Ovary (tissue), 7 donors: ENCODE measurements around the gene LAMC3.

- PRO-cap, 7 experiments: no peak in any of the 7 experiments
- RAMPAGE, long total RNA, 2 experiments: no peak in any of the 2 experiments
Observed at GRCh38 chr9:130328193-130329146, 62.9 kb downstream of the HMCN2 start.

GRCh38 chr9:130414248-130414560 is 30.6 kb upstream of the ASS1 start:
- PRO-cap, 7 experiments: no peak in any of the 7 experiments
- RAMPAGE, long total RNA, 2 experiments: no peak in any of the 2 experiments

GRCh38 chr9:130426634-130427504 is 17.9 kb upstream of the ASS1 start:
- PRO-cap, 7 experiments: no peak in any of the 7 experiments
- RAMPAGE, long total RNA, 2 experiments: no peak in any of the 2 experiments

GRCh38 chr9:130447883-130448576 is 3.3 kb downstream of the ASS1 start:
- PRO-cap, 7 experiments: no peak in any of the 7 experiments
- RAMPAGE, long total RNA, 2 experiments: no peak in any of the 2 experiments

DNA sequence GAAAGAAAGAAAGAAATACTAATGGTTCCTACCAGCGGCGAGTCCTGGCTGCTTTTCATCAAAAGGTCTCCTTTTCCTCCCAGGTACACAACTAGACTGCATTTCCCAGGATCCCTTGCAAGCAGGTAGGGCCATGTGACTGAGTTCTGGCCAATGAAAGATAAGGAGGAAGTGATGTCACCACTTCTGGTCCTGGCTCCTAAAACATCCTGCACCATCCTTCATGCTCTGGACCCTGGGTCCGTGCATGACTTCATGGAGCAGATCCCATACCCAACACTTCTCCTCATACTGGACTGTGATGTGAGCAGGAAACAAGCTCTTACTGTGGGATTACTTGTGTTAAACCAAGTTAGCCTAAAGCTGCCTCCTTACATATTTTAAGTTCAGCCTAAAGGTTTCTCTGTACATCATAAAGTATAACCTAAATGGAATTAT is 30.2 kb upstream of the FUBP3 start:
- PRO-cap, 7 experiments: no peak in any of the 7 experiments
- RAMPAGE, long total RNA, 2 experiments: no peak in any of the 2 experiments

DNA sequence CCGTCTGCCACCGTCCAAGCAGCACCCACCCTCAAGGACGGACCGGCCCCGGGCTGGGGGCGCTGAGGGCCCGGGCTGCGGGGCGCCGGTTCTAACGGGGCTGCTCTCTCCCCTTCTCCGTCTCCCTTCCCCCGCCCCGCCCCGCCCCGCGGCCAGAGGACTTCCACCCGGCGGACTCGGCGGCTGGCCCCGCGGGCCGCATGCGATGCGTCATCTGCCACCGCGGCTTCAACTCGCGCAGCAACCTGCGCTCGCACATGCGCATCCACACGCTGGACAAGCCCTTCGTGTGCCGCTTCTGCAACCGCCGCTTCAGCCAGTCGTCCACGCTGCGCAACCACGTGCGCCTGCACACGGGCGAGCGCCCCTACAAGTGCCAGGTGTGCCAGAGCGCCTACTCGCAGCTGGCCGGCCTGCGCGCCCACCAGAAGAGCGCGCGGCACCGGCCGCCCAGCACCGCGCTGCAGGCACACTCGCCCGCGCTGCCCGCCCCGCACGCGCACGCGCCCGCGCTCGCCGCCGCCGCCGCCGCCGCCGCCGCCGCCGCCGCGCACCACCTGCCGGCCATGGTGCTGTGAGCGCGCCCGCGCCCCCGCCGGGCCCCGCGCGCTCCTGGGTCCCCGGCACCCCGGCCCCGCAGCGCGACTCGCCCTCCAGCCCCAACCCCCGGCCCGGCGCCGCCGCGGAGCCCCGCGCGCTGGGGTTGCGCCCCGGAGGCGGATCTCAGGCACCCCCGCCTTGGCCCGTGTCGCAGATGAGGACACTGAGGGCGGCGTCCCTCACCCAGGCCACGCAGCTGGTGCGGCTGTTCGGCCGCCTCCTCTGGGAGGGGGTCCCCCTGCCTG is 12.3 kb upstream of the EXOSC2 start:
- PRO-cap, 7 experiments: peak in 2 of 7 experiments; most common plus-strand start position 556 of the sequence (in 1)
- RAMPAGE, long total RNA, 2 experiments: no peak in any of the 2 experiments

DNA sequence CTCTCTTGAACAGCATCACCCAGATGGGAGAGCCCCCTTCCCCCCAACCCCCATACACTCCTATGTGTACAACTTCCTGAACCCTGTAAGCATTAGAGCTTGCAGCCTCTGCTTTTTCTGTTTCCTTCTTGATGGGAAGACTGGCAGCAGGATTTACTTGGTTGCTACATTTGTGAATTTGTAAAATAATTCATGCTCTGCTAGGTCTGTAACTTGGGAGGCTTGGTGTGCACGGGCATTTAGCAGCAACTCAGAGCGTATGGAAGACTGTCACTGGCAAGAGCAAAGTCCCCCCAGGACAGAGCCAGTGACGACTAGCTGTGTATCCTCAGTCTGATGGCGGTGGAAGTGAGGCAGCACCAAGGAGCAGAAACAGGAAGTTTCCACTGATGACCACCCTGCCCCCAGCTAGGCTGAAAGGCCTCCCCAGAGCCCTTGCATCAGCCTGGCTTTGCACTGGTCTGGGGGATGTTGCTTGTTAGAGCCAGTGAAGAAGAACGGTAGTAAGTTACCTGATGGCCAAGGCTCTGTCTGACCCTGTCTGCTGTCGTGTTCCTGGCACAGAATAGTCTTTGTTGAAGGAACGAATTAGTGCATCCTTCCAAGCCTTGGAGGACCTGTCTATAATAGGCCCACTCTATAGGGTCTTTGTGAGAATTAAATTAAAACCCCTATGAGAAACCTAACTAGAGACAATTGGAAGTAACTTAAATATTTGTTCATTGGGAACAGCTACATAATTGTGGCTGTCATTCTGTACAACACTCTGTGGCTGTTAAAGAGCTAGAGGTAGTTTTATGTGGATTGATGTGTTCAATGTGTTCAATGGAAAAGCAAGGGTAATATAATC is 66.7 kb upstream of the ABL1 start:
- PRO-cap, 7 experiments: no peak in any of the 7 experiments
- RAMPAGE, long total RNA, 2 experiments: no peak in any of the 2 experiments

- PRO-cap, 7 experiments: no peak in any of the 7 experiments
- RAMPAGE, long total RNA, 2 experiments: no peak in any of the 2 experiments
Observed at GRCh38 chr9:130774631-130775210, 60.3 kb upstream of the ABL1 start.

DNA sequence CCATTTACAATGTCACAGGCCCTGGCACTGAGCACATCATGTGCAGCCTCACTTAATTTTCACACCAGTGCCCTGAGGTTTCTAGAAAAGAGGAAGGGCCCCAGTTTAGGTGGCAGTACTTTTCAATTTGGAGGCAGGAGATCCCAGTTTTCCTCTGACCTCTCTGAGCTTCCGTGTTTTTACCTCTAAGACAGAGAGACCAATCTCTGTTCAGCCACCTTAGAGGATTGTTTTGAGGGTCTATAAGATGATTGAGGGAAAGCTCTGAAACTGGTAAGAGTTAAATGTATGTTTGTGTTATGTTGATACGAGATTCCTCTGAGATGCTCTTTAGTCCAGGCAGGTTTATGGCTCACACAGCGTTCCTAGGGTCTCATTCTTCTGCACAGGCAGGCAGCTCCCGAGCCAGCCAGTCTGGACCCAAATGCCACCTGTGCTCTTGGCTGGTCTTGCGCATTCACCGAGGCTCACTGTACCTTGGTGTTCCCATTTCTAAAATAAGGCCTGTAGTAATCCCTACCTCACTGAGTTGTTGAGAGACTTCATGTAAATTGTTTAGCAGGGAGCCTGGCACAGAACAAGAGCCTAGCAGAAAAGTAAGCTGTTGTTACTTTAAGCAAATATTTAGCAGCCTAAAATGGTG is 4.6 kb downstream of the ABL1 start:
- PRO-cap, 7 experiments: no peak in any of the 7 experiments
- RAMPAGE, long total RNA, 2 experiments: no peak in any of the 2 experiments

- PRO-cap, 7 experiments: peak in 2 of 7 experiments; most common minus-strand start chr9:130858665 (in 1)
- RAMPAGE, long total RNA, 2 experiments: no peak in any of the 2 experiments
Observed at GRCh38 chr9:130858036-130859107, 23.3 kb downstream of the ABL1 start.

DNA sequence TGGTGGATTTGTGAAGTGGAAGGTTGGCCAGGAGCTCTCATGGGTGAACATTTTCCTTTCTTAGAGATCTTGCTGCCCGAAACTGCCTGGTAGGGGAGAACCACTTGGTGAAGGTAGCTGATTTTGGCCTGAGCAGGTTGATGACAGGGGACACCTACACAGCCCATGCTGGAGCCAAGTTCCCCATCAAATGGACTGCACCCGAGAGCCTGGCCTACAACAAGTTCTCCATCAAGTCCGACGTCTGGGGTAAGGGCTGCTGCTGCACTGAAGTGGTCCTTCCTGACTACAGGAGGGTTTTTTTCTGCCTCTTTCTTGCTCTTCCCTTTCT is 21.8 kb downstream of the QRFP start:
- PRO-cap, 7 experiments: no peak in any of the 7 experiments
- RAMPAGE, long total RNA, 2 experiments: no peak in any of the 2 experiments

GRCh38 chr9:130880394-130880917 is 16.2 kb downstream of the QRFP start:
- PRO-cap, 7 experiments: no peak in any of the 7 experiments
- RAMPAGE, long total RNA, 2 experiments: no peak in any of the 2 experiments

DNA sequence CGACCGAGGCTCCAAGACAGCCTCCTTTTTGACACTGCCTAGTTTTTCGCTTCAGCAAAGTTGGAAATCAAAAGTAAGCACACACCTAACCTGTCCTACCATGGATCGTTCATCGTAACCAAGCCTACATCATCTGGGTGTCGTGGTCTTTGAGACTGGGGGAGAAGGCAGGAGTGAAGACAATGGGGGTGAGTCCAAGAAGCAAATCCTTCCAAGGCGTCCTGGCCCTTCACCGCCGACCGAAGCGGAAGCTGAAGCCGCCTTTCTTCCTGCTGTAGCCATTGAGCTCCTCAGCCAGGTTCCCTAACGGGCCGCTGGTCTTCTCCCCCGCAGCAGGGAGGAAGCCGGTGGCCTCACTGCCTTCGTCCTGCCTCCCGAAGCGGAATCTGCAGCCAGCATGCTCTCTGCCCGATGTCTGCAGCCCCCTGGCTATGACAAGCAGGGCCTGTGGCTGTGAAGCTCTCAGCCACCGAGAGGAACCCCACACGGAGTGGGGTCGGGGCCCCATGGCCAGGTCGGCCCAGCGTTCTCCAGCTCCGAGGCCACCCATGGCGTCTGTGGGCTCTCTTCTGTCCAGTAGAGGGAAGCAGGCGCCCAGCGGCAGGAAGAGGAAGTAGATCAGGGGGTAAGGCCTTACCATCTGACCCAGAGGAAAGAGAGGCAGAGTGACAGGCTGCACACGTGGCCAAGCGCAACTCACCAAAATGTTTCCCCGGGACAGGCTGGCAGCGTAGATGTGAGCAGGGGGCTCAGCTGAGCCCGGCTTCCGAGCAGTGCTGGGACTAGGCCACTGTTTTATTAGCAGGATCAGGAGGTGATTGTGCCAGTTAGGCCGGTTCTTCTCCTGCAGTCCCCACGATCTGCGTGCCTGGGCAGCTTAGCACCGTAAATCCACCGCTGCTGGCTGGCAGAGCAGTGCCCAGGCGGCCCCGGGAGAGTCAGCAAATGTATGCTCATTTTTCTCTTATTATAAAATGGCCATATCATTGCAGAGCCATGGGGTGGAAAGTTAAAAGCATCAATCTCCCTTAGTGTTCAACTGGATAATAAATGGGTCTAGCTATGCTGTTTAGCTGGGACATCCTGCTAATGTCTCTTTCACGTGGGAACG is 3.1 kb downstream of the QRFP start:
- PRO-cap, 7 experiments: peak in 1 of 7 experiments; most common plus-strand start position 653 of the sequence (in 1); most common minus-strand start position 559 of the sequence (in 1)
- RAMPAGE, long total RNA, 2 experiments: no peak in any of the 2 experiments

DNA sequence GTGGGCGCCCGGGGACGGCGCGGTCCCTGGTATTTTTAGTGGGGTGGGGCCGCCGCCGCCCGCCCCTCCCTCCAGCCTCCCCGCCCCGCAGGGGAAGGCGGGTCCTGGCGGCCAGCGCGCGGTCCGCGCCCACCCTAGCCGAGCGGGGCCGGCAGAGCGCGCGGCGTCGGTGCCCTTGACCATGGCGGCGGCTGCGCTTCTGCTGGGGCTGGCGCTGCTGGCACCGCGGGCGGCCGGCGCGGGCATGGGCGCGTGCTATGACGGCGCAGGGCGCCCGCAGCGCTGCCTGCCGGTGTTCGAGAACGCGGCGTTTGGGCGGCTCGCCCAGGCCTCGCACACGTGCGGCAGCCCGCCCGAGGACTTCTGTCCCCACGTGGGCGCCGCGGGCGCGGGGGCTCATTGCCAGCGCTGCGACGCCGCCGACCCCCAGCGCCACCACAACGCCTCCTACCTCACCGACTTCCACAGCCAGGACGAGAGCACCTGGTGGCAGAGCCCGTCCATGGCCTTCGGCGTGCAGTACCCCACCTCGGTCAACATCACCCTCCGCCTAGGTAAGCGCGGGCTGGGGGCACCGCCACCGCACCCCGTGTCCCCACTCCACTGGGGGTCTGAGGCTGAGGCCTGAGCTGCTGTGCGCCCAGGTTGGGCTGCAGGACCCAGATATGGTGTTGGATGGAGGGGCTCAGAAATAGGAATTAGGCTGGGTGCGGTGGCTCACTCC is at the start of gene LAMC3:
TSS of gene LAMC3 (plus strand) at position 141 of the 724 bp plus-strand sequence.
- PRO-cap, 7 experiments: peak in 2 of 7 experiments; most common plus-strand start position 154 of the sequence (in 2)
- RAMPAGE, long total RNA, 2 experiments: no peak in any of the 2 experiments

DNA sequence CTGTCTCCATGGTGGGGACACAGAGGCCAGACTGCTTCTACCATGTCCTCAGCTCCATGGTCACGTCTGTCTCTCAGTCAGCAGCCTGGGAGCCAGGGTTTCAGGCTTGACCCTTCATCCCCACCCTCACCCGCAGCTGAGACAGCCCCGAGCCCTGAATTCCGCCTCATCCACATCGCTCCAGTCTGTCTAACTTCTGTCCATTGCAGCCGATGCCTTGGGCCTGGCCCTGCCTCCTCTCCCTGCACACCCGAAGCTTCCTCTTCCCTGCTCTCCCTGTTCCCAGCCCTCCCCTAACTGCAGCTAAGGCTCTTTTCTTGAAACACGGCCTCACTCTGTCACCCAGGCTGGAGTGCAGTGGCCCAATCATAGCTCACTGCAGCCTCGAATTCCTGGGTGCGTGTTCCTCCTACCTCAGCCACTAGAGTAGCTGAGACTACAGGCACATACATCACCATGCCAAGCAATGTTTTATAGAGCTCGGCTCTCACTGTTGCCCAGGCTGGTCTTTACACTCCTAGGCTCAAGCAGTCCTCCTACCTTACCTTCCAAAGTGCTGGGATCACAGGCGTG is 28.3 kb downstream of the LAMC3 start:
- PRO-cap, 7 experiments: no peak in any of the 7 experiments
- RAMPAGE, long total RNA, 2 experiments: no peak in any of the 2 experiments

GRCh38 chr9:131076274-131076962 is 19.9 kb upstream of the AIF1L start:
- PRO-cap, 7 experiments: no peak in any of the 7 experiments
- RAMPAGE, long total RNA, 2 experiments: no peak in any of the 2 experiments

DNA sequence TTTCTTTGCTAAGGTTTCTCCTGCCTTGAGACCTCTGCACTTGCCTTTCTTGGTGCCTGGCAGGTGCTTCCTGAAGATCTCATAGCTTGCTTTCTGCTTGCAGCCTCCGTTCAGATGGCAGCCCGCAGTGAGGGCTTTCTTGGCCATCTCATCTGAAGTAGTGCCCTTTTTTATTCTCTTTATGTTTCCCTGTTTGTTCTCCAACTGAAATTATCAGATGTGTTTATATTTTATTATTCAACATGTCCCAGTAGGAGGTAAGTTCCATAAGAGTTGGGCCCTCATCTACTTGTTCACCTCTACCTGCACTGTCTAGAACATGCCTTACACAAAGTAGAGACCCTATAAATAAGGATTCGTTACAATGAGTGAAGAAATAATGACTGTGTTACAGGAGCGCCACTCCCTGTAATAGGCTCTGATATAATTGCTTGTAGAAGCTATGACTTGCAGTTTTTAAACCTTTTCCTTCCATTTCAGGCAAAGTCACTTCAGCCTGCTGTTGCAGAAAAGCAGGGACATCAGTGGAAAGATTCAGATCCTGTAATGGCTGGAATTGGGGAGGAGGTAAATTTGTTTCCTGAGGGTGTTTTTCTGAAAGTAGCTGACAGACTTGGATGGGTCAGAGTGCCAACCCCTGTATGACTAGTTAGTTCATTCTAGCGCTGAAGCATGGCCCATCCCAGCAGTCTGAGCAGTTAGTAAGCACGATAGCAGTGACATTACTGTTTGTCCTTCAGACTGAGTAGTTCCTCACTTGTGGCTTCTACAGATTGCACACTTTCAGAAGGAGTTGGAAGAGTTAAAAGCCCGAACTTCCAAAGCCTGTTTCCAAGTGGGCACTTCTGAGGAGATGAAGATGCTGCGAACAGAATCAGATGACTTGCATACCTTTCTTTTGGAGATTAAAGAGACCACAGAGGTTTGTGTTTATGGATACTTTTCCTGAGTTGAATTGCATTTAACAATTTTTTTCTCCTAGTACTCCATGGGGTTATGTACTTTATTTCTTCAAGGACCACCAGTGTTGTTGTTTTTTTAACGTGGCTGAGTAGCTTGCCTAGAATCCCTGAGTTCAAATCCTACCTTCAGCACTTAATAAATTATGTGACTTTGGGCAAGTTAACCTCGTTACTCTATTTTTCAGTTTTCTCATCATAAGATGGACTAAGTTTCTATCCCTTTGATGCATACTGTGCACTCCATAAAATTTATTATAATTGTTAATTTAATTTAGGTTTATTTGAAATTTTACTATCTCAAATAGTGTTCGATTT is 24.9 kb downstream of the NUP214 start:
- PRO-cap, 7 experiments: no peak in any of the 7 experiments
- RAMPAGE, long total RNA, 2 experiments: no peak in any of the 2 experiments

DNA sequence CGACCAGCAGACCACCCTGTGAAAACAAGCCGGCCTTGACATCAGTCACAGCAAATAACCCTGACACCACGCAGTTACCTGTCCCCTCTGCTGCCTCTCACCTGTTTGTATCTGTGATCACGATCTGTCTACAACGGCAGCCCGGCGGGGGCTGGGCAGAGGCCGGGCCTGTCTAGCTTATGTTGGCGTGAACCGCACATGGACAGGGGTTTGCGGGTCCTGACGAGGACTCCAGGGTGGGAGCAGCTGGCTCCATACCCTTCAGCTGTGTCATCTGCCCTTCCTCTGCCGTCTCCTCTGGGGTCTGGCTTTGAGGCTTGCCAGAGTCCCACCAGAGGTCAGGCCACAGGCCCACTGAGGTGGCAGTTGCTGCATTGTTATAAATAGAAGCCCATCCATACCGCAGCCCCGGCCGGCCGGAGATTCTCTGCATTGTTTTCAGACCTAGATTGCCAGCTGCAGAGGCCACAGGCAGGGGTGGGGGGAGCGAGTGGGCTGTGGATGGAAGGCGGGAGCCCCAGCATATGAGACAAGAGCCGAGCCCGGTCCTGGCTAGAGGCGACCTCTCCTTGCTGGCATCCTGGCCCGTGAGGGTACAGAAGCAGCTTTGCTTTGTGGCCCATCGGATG is 37.8 kb downstream of the FAM78A start:
- PRO-cap, 7 experiments: no peak in any of the 7 experiments
- RAMPAGE, long total RNA, 2 experiments: no peak in any of the 2 experiments

- PRO-cap, 7 experiments: no peak in any of the 7 experiments
- RAMPAGE, long total RNA, 2 experiments: no peak in any of the 2 experiments
Observed at GRCh38 chr9:131271511-131272427, 4.5 kb downstream of the FAM78A start.

GRCh38 chr9:131274355-131275058 is 1.8 kb downstream of the FAM78A start:
- PRO-cap, 7 experiments: peak in 4 of 7 experiments; most common plus-strand start chr9:131274888 (in 4); most common minus-strand start chr9:131274775 (in 1)
- RAMPAGE, long total RNA, 2 experiments: no peak in any of the 2 experiments